SJSA1 (cell line): Measurements from ENCODE around the genes MVP, ZNF747, SRCAP and FBXL19.

- RAMPAGE, long total RNA = no peak
These were observed 1.6 kb downstream of the MAZ start for GRCh38 chr16:29807990-29808188.

DNA sequence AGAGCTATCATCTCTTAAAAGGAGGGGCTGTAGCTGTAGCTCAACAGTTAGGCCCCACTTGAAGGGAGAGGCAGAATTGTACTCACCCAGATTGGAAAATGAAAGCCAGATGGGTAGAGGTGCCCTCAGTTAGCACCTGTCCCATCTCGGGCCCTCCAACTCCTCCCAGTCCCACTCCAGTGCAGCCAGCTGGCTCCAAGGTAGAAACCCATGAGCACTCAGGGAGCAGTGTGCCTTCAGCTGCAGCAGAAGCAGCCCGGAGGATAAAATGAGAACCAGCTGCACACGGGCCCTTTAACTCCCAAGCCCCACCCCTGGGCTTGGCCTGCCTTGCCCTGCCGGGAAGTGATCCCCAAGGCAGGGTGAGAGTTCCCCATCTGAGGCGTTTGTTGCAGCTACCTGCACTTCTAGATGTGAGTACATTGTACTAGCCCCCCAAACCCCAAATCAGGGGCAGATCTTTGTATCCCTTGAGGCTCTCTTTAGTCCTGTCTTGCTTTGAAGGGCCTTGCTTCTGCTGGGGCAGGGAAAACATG is at the start of gene MVP:
Gene MVP (plus strand): TSS at position 365 of the 536 bp plus-strand sequence.
- RAMPAGE, long total RNA = start-site peak on the plus strand centred at position 356 of the sequence, 78 bp wide, 517 and 164 reads in 2 replicates

DNA sequence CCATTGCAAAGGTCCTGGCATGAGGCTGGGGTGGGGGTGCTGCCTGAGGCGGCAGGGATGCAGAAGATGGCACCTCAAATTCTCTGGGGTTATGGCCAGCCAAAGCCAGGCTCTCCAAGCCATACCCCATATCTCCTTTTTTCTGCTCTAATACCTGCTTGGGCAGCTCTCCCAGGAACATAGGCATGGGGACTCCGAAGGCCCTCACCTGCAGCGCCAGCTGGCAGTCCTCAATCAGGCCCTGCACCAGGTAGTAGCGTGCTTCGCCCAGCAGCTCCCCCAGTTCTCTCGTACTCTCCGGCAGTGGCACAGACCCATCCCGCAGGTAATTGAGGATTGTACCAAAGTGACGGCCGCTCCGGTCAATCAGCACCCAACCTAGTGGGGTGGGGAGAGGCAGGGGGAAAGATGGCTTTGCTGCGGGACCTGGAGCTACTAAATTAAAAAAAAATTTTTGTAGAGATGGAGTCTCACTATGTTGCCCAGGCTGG is 3.0 kb downstream of the KCTD13 start:
- RAMPAGE, long total RNA = no peak

GRCh38 chr16:29924925-29925597 is 965 bp downstream of the KCTD13 start:
- RAMPAGE, long total RNA = no peak

- RAMPAGE, long total RNA = no peak
These were observed 1.0 kb upstream of the TAOK2 start for GRCh38 chr16:29972653-29973068.

- RAMPAGE, long total RNA = no peak
These were observed 3.8 kb downstream of the DOC2A start for GRCh38 chr16:30006984-30007472.

DNA sequence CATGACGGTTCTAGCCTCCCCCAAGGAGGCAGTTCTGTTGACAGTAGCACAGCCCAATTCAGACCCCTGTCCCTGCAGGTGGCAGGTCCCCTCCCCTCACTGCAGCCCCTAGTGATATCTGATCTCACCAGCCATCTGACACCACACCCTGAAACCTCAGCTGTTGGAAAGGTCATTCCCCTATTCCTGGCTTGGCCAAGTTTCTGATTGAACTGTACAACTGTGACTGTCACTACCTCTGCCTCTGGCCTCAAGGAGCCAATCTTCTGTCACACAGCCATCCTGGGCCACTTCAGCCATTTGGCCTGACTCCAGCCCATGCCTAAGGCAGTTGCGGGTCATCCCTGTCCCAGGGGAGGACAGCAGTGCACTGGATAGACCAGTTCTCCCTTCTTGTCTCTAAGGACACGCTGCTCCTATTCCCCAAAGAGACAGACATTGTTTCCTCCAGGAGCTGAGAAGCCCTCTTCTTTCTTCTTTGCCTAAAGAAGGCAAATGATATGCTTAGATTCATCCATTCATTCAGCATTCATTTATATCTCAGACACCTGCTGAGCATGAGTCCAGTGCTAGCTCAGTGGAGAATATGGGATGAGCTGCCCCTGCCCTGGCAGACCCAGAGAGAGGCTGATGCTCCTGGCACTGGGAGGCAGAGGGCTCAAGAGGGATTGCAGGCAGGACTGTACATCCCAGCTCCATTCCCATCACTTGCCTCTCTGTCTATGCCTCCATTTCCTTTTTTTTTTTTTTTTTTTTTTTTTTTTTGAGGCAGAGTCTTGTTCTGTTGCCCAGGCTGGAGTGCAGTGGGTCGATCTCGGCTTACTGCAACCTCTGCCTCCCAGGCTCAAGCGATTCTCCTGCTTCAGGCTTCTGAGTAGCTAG is 4.5 kb upstream of the ALDOA start:
- RAMPAGE, long total RNA = no peak

- RAMPAGE, long total RNA = no peak
These were observed 7.5 kb downstream of the PPP4C start for GRCh38 chr16:30083029-30083974.

GRCh38 chr16:30188139-30188687 is 4.8 kb downstream of the CORO1A start:
- RAMPAGE, long total RNA = no peak

GRCh38 chr16:30208919-30209399 is 9.9 kb downstream of the SULT1A3 start:
- RAMPAGE, long total RNA = no peak

GRCh38 chr16:30473391-30474348 is 1.1 kb downstream of the ITGAL start:
- RAMPAGE, long total RNA = no peak

GRCh38 chr16:30534147-30535206 is at the start of gene ZNF747:
TSS of gene ZNF747 (minus strand) at chr16:30534858.
- RAMPAGE, long total RNA = no peak

GRCh38 chr16:30698931-30699228 is at the start of gene SRCAP:
TSS of gene SRCAP (plus strand) at chr16:30699171.
- RAMPAGE, long total RNA = no peak

- RAMPAGE, long total RNA = no peak
These were observed 4.0 kb downstream of the RNF40 start for GRCh38 chr16:30765945-30766759.

- RAMPAGE, long total RNA = no peak
These were observed 11.4 kb downstream of the ZNF629 start for GRCh38 chr16:30775271-30776349.

DNA sequence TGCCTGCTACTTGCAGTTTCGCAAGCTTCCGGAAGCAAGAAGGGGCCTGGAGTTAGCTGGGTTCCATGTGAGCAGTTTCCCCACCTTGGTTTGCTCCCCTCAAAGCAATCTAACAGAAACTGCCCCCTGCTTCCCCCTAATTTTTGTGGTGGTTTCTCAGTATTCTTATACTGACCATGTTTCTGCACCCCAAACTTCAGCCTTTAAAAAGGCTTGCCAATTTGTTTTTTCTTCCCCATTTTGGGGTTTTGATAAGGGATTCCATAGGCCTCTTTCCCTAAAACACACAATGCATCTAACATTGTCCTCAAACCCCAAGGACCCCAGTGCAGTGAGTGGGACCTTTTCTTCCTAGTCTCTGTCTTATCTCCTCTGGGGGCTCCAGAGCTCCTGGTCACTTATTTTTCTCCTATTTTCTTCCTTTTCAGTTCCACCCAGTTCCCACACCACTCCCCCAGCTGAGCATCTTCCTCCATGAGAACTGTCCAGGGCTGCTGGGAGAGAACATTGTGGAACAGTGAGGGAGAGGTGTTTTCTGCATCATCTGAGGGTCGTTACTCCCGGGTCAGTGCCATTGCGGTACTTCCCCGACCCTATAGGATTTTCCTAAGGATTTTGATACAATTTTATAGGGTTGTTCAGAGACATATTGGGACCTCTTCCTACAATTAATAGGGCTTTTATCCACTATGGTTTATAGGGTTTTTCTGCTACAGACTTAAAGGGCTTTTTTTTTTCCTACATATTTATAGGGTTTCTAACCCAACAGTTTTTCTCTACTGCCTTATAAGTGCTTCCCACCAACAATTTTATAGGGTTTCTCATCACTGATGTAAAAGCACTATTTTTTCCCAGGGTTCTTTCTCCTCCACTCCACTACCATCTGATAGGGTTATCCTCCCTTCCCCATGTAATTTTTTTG is 6.0 kb downstream of the ZNF629 start:
- RAMPAGE, long total RNA = no peak

GRCh38 chr16:30875130-30875578 is 18.7 kb downstream of the BCL7C start:
- RAMPAGE, long total RNA = no peak

DNA sequence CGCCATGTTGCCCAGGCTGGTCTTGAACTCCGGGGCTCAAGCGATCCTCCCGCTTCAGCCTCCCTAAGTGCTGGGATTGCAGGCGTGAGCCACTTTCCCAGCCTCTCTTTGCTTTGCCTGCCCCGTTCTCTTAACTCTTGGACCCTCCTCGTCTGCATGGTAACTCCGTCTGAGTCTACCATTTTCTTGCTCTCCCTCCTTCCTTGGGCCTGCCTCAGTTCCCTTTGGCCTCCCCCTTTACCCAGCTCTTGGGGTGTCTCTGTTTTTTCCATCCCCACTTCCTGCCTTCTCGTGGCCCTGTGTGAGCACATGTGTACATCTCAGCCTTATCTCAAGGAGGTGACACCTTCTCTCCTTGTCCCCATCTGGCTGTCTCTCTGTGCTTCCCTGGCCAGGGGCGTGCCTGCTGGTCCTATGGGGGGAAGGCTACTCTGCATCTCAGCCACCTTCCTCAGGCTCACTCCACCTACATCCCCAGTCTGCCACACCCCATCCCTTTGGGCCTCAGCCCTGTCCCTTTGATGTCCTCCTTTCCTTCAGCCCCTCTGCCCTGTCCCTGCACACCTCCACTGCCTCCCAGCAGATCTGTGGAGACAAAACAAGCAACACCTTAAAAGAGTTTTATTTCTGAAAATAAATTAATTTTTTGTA is 6.6 kb downstream of the CTF1 start:
- RAMPAGE, long total RNA = no peak

- RAMPAGE, long total RNA = no peak
These were observed at the start of gene FBXL19 for GRCh38 chr16:30923483-30923760. TSS of gene FBXL19 (plus strand) at chr16:30923572.

DNA sequence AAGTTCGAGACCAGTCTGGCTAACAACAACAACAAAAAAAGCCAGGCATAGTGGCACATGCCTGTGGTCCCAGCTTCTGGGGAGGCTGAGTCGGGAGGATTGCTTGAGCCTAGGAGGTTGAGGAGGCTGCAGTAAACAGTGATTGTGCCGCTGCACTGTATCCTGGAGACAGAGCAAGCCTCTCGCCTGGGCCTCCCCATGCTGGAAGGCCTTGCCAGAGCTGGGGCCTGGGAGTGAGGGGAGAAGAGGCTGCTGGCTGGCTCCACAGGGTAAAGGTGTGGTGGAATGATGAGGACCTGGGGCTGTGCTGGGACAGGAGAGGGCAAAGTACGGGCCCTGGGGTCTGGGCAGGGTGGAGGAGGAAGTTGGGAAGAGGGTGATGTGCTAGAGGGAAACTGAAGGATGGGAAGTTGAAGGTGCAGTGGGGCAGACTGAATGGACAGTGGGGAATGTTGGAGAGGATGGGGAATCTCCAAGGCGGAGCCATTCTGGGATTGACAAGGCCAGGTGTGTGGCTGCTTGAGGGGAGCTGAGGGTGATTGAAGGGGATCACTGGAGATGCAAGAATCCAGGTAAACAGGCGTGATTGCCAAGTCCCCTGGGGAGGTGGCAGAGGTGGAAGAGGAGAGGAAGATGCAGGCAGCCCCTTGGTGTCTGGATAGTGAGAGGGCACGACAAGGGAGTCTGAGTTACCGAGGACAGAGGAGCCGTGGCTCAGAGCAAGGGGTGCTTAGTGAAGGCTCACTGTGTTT is 8.6 kb upstream of the HSD3B7 start:
- RAMPAGE, long total RNA = no peak